Tibial nerve (tissue), 3 donors: ENCODE measurements around a stretch of chr6.

DNA sequence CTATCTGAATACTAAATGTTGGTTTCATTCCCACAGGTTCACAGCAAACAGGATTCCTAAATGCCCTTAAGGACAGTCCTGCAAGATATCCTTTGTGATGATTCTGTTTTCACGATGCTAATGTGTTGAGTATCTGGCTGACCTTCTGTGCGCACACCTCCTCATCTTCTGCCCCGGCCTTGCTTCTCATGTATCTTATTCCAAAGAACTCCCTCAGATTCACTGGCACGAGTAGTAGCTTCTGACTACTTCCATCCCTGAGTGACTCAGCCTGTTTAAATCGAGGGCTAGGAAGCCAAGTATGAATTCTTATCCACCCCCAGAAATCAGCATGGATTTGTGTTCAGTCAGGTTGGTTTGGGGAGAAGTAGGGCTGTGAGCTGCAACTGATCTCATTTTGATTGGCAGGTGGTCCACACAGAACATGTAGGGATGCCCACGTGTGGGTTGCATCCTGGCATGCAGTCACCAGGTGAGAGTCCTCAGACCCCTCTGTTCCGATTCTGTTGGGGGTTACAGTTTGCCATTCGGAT is 190.2 kb upstream of the SNX9 start:
- PRO-cap: no peak
- RAMPAGE, long total RNA, 3 experiments: no peak in any of the 3 experiments

- PRO-cap: no peak
- RAMPAGE, long total RNA, 3 experiments: no peak in any of the 3 experiments
Observed at GRCh38 chr6:157647336-157648137, 175.5 kb upstream of the SNX9 start.

DNA sequence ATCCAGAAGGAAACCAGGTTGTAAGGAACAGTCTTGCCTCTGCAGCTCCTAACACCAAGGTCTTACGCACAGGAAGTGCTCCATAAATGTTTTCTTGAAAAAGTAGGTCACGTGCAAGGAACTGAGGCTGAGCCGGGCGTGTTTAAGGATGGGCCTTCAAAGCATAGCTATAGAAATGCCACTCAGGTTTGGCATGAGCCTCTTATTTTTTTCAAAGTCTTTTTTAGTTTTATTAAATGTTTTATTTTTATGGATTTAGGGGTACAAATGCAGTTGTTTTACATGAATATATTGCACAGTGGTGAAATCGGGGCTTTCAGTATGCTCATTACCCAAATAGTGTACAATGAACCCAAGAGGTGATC is 105.5 kb upstream of the SNX9 start:
- PRO-cap: no peak
- RAMPAGE, long total RNA, 3 experiments: no peak in any of the 3 experiments

GRCh38 chr6:157768115-157768987 is 54.7 kb upstream of the SNX9 start:
- PRO-cap: no peak
- RAMPAGE, long total RNA, 3 experiments: no peak in any of the 3 experiments

DNA sequence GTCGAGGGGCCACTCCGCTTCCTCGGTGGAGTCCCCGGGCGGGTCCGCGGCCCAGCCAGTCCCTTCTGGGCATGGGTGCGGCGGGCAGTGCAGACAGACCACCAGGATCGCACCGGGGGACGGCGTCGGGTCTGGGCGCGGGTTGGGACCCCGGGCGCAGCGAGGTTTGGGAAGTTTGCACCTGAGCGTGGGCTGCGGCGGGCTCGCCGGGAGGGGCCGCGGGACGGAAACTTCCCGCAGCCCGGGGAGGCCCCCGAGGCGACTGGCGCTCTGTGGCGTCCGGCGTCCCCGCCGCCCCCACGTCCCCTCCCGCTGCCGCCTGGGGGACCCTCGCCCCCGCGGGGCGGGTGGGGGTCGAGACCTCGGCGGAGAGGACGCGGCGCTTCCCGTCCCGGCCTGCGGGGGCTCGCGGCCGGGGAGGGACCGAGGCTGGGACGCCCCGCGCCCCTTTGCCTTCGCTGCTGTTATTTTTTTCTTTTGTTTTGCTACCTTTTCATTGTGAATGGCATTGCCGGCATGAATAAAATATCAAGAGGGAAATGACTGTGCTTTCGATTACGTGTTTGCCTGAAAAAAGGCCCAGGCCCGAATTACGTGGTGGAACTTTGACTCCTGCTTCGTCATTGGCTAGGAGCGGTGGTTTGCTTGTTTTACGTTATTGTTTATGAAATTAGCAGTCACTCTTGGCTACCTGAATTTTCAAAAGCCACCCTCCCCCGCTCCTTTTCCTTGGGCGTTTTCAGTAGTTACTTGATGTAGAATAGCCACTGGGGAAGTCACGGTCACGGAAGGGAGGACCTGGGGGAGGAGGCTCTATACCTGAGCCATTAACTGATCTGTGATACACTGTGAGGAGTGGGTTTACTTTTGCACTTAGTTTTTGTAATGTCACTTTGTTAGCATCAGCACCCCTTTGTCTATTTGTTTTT is 764 bp downstream of the SNX9 start:
- PRO-cap: no peak
- RAMPAGE, long total RNA, 3 experiments: no peak in any of the 3 experiments

GRCh38 chr6:157862530-157863317 is 39.7 kb downstream of the SNX9 start:
- PRO-cap: no peak
- RAMPAGE, long total RNA, 3 experiments: no peak in any of the 3 experiments

DNA sequence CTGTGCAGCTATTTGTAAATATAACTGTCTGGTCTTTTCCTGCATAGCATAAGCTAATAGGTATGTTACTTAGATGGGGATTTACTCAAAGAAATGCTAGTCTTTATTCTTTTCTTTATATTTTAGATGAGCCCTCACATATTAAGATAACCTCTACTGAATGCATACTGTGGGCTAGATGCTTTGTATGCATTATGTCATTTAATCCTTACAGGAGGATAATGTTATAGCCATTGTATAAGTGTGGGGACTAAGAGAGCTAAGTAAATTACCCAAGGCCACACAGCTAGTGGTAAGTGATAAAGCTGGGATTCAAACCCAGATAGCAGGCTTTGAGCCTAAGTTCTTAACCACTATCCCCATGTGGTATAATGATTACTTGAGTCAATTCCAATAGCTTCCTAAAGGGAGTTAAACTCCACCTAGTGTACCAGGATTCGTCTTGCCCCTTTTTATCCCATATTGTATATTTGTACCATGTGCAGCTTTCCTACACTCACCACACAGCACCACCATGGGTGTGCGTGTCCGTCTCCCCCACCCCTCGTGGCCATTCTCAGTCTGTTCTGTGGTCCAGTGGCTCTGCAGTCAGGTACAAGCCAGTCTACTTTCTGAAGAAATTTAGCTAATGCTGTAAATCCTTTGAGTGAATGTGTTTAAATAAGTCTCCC is 66.8 kb downstream of the SNX9 start:
- PRO-cap: no peak
- RAMPAGE, long total RNA, 3 experiments: no peak in any of the 3 experiments

DNA sequence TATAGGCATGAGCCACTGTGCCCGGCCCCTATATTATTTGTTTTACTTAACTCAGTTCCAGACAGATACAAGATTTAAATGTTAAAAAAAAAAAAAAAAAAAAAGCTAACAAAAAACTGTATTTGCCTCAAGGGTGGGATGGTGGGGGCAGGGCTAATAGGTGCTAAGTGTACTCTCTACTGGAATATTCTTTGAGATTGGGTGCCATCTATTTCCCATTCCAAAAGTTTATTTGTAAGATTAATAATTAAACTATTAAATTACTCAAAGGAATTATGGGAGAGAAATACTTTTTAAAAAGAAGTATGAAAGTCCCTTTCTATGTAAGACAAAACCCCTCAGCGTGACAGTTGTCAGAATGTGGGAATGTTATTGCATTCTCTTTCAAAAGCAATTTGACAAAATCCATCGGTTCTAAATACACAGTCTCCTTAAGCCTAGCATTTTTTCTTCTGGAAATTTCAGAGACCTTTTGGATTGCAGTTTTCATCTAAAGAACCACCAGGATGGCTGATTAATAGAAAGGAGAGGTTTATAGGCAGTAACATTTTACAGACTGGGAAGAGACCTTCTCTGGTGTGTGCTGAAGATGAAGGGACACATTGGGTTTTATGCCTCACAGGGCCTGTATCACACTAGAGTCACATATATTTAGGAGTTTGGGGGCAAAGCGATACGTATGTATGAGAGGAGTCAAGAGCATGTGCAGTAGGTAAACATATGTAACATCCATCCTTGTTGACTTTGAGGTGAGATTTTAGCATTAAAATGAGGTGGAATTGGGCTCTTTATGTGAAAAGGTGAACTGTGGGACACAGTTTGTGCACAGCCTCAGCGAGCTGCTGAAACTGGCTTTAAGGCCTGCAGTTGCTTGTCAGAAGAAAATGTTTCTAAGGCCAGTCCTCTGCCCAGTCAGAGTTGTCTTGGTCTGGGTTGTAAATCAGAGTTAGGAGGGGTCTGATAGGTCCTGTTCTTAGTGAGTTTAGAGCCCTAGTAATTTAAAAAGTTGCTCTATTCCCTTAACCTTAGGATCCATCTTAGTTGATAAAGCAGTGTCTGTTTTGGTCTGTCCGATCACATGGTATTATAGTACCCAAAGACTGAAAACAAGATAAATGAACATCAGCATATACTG is 71.7 kb downstream of the SNX9 start:
- PRO-cap: no peak
- RAMPAGE, long total RNA, 3 experiments: no peak in any of the 3 experiments

- PRO-cap: no peak
- RAMPAGE, long total RNA, 3 experiments: no peak in any of the 3 experiments
Observed at GRCh38 chr6:157954074-157955331, 27.2 kb upstream of the SYNJ2 start.

DNA sequence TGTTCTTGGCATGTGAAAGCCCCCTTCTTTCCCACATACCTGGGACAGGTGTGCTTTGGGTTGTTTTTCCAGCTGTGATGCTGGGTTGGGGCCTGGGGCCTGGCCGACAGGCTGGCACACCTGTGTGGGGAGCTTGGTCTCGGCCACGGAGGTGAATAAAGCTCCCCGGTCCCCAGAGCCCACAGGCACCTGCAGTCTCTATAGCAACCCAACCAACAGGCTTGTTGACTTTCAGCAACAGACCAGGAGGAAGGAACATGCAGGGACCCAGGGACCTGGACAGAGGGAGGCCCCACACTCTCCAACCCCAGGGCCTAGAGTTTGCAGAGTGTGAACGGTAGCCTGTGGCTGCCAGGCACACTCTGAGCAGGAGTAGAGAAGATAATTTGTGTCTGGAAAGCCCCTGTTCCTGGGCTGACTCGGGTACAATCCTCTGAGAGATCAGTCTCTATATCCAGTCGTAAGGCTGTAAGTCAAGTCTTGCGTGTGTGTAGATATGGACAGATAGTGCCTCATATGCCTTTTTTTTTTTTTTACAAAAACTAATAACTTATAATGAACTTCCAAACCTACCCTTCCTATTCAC is 14.6 kb upstream of the SYNJ2 start:
- PRO-cap: no peak
- RAMPAGE, long total RNA, 3 experiments: no peak in any of the 3 experiments

DNA sequence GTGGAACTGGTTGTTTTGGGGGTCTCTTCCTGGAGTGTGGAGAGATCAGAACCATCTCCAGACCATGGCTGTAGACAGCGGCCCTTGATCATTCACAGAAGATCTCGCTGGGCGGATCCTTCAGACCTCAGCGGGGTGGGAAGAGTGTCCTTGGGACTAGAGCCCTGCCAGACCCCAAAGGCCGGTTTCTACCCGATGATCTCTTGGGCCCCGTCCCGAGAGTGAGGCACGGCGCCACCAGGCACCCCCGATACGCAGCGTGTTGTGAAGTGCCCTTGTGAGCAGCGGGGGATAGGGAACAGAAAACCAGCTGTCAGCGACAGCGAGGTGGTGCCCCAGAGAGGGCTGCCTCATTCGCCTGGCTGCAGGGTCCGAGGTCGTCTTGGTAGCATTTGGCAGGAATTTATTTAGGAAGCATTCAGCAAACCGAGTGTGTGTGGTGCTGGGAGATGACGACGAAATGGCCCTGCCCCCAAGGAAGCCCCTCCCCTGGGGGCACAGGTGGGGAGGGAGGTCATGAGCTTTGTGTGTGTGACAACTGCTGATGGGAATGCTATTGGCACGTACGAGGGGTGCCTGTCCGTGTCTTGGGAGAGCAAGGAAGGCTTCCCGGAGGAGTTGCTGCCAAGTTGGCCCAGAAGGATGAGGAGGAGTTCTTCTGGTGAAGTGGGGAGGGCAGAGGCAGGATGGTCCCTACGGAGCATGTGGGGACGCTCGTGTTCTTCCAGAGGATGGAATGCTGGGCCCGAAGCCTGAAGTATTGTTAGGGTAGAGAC is 45.7 kb downstream of the SYNJ2 start:
- PRO-cap: no peak
- RAMPAGE, long total RNA, 3 experiments: no peak in any of the 3 experiments

- PRO-cap: no peak
- RAMPAGE, long total RNA, 3 experiments: no peak in any of the 3 experiments
Observed at GRCh38 chr6:158046692-158047470, 65.2 kb downstream of the SYNJ2 start.

GRCh38 chr6:158096386-158097062 is 71.5 kb downstream of the SERAC1 start:
- PRO-cap: no peak
- RAMPAGE, long total RNA, 3 experiments: no peak in any of the 3 experiments

DNA sequence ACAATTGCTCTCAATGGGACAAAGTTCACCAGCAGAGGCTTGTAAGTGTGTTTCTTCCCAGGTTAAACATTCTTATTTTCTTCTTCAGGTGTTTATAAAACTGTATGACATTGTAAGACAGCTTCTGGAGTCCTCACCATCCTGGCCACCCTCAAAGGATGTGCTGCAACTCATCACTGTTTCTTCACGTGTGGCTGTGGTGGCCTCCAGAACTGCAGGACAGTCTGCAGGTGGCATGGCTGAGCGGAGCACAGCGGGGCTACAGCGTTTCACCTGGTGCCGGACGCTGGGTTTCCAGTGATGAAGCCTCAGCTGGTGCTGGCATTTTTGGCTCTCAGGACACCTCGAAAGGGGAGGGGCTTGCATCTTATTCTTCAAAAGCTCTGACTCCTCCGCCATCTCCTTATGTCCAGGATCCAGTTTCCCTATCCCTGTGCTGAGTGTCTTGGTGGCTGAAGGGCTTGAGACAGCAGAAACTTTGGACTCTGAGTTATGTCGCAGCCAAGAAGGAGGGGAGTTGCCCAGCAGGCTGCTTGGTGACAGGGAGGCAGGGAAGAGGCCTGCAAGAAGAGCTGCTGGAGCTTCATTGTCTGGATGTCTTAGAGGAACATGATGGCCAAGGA is 58.5 kb downstream of the GTF2H5 start:
- PRO-cap: no peak
- RAMPAGE, long total RNA, 3 experiments: no peak in any of the 3 experiments

DNA sequence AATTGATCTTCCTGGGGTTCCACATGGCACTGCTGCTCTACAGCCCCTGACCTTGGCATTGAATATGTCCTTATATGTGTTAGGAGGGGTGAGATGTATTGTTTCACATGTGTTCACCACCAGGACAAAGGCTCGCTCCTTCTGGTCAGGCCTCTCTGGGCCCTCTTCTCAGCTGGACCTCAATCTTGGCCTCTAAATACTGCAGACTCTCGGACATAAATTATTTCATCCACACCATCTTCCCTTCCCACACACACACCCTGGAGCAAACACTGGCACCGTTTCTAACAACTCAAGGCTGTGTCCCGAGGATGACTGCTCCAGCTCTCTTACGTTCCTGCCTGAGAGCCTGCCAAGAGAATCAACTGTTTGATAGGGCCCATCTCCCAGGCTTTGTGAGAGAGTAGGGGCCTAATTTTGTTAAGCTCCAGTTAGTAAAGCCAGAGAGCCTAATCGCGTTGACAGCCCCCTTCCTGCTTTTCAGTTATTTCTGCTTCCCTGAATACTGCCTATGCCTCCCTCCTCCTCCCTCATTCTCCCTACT is 118.3 kb upstream of the TMEM181 start:
- PRO-cap: no peak
- RAMPAGE, long total RNA, 3 experiments: no peak in any of the 3 experiments

- PRO-cap: no peak
- RAMPAGE, long total RNA, 3 experiments: no peak in any of the 3 experiments
Observed at GRCh38 chr6:158650354-158650871, 559 bp downstream of the SYTL3 start.

- PRO-cap: unidirectional peak, minus-strand start at chr6:158706595
- RAMPAGE, long total RNA, 3 experiments: no peak in any of the 3 experiments
Observed at GRCh38 chr6:158706346-158706786, 56.5 kb downstream of the SYTL3 start.

DNA sequence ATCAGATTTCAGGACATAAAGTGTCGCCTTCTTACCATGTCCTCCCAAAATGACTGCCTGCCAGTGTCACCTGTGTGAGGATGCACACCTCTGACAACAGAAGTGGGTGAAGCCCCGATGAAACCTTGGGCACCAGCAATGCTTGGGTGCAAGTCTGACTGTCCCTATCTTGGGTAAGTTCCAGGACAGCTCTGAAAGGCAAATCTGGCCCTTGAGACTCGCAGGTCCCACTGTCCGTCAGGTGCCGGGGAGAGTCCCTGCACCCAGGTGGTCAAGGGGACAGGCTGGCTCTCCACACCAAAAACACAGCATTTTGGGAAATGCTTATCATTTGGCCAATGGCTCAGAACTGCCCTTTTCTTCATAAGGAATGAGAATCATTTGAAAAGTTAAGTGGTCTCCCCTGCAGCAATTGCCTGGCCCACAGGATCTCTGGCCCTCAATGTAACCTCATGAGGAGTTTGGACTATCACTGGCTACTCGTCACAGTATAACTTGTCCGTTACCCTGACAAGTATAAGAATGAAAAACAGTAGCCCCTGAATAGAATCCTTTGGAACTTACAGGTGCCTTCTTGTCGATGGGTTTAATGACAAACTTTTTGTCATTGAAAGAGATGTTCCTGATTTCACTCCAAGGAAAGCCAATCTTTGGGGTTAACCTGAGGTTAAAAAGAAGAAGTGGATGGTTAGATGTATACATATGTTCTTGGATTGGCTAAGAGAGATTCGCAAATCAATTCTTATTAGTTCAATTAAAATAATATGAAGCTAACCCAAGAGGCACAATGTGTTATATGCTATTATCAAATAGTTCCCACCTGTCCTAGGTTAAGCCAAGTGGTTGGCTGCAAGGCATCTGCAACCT is 43.1 kb downstream of the EZR start:
- PRO-cap: no peak
- RAMPAGE, long total RNA, 3 experiments: no peak in any of the 3 experiments

DNA sequence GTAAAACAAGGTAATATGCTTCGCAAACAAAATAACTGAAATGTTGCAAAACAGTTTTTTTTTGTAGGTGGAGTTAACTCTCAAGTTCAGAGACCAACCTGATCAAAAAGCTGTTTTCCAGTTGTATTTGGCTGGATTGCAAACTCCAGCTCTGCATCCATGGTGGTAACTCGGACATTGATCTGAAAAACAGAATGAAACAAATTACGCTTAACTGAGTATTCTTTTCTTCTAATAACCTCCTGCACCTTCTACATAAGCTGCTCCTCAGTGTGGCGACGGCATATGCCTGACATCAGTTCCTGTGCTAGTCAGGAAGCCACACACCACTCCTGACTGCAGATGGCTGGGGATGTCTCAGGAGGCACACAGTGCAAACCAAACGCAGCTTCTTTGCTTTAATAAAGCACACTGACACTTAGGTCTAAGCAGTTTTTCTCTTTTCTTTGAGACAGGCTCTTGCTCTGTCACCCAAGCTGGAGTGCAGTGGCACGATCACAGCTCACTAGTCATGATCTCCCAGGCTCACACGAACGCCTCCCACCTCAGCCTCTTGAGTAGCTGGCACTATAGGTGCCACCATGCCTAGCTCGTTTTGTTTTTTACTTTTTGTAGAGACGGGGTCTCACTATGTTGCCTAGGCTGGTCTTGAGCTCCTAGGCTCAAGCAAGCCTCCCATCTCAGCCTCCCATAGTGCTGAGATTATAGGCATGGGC is 29.8 kb downstream of the EZR start:
- PRO-cap: unidirectional peak, plus-strand start at position 341 of the sequence
- RAMPAGE, long total RNA, 3 experiments: no peak in any of the 3 experiments

DNA sequence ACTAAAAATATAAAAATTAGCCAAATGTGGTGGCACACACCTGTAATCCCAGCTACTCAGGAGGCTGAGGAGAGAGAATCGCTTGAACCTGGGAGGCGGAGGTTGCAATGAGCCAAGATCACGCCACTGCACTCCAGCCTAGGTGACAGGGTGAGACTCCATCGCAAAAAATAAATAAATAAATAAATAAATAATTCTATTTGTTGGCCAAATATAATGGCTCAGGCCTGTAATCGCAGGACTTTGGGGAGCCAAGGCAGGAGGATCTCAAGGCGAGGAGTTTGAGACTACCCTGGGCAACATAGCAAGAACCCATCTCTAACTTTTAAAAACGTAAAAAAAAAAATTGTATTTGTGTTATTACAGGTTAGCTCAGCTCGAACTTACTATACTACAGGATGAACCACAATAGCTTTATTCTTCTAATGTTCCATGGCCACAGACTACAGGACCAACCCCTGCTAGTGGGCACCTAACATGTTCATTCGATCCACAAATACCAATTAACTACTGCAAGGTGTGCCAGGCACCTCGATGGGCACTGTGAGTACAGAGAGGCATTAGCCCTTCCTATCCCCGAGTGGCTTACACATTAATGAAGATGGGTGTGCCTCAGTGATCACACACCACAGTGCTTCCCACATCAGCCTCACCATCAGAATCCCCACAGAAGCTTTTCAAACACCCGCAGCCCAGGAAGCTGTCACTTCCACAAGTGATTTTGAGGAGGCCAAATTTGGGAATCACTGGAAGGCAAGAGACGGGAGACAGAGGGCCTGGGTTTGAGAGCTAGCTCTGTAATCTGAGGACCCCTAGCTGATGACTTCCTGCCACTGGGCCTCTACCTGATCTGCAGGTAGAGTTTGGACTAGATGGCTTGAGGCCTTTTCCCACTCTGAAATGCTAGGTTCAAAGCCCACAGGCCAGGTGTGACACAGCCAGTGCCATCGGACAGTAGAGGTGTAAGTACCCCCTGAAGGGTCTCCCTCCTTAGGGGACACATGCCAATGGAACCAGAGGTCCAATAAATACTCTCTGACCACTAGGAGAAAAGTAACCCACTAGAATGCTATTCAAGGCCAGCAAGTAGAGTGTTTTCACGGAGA is 23.7 kb downstream of the EZR start:
- PRO-cap: no peak
- RAMPAGE, long total RNA, 3 experiments: no peak in any of the 3 experiments